HT-29 (cell line): ENCODE measurements around a stretch of chr16.

DNA sequence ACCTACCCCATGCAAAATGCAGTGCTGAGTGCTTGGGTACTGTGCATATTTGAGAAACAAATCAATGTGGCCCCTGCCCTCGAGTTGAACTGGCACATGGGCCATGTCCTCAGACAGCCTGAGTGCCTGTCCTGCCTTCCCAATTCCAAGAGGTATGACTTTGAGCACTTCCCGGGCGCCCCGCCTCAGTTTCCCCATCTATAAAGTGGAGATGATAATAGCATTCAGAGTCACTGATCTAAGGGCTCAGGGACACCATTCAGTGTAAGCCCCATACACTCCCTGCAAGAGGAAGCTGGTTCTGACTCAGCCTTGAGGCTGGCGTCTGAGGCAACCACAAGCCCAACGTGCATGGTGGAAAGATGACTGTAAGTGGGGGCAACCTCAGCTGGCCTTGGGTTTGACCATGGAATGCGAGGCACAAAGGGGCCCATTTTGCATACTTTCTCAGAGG, 6.0 kb upstream of the CIITA start:
- RAMPAGE, long total RNA: no peak

GRCh38 chr16:10931026-10931484, 11.2 kb downstream of the DEXI start:
- RAMPAGE, long total RNA: no peak

DNA sequence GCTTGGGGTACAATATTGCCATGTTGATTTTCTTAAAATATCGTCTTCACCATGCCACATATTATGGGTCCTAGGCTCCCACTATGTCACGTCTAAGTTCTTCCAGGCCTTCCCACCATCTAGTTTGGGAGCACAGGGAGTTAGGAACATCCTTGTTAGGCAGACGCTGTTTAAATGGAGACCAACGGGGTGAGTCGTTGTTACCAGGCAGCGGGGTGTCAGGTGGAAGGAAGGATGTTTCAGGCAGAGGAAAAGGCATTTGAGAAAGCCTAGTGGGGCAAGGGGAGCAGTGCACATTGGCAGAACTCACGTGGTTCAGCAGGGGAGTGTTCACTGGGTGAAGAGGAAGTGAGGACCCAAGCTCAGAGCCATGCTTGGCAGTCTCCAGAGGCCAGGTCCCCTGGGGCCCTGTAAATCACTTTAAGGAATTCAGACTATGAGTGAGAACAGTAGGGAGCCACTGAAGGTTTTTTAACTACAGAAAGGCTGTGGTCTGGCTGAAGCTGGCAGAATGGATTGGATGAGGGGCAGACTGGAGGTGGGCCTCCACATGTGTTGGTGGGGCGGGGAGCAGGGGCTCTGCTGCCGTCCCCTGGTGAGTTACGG, 5.0 kb downstream of the CLEC16A start:
- RAMPAGE, long total RNA: no peak

DNA sequence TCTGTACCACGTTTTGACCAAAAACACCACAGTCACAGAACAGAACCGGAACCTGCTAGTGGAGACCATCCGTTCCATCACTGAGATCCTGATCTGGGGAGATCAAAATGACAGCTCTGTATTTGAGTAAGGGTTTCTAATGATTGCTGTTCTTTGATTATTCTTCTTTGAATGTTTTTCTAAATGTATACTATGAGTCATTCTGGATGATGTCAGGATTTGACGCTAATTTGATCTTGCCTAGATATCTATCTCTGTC, 13.3 kb downstream of the CLEC16A start:
- RAMPAGE, long total RNA: no peak

DNA sequence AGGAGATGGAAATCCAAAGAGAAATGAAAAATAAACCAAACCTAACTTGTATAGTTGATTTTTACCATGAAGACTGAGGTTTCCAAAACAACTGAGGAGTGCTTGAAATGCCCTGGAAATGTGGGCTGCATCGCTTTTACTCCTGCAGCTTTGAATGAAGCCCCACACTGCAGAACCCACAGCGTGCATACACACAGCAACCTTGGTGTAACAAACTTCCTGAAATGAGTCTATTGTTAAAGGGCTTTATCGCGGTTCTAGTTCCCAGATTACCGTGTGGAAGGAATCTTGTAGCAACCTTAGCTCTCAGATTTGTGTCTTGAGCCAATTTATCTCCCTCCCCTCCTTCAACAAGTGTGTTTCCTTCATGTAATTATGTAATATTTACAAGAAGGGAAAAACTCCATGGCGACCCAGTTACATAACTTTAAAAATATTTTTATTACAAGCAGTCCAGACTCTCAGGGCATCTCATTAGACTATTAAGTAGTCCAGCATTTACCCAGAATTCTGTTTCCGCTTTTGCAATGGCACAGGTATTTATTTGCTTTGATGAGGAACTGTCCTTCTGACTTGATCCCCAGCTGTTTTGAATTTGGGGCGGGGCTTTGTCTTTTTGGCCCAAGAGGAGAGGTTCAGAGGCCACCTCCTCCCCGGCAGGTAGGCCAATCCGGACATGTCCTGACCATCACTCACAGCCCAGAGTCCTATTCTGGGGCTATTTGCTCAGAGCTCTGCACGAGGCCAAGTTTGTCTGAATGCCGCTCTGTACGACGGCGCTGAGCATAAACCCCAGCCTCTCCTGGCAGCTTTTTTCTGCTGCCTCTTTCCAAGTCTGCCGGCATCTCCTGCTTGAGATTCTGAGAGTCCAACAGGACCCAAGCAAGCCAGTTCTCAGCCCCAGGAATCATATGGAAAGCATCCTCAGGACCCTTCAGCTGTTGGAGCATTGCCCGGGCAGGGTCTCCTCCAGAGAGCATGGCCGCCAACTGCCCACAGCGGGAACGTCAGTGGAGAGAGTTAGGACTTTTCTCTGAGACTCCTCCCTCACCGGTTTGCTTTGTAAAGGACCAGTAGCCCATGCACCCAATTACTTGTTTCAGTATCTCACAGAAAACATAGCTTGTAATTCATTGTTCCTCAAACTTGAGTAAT, 35.6 kb downstream of the CLEC16A start:
- RAMPAGE, long total RNA: no peak

- RAMPAGE, long total RNA: no peak
Measured at GRCh38 chr16:10992751-10993317, 48.5 kb downstream of the CLEC16A start.

GRCh38 chr16:11007370-11008013, 63.1 kb downstream of the CLEC16A start:
- RAMPAGE, long total RNA: no peak

GRCh38 chr16:11076179-11076865, 132.0 kb downstream of the CLEC16A start:
- RAMPAGE, long total RNA: no peak

- RAMPAGE, long total RNA: no peak
Measured at GRCh38 chr16:11093917-11094670, 149.7 kb downstream of the CLEC16A start.

DNA sequence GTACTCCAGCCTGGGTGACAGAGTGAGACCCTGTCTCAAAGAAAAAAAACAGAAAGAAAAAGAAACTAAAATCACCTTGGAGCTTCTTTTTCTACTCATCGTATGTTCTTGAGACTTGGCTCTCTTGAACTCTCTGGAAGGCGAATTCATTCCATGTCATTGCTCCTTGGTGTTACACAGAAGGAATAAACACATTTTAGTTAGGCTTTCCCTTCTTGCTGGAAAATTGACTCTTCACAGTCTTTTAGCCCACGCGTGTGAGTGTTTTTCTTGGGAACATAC, 142.4 kb downstream of the SOCS1 start:
- RAMPAGE, long total RNA: no peak

GRCh38 chr16:11135311-11136176, 120.5 kb downstream of the SOCS1 start:
- RAMPAGE, long total RNA: no peak

- RAMPAGE, long total RNA: no peak
Measured at GRCh38 chr16:11201505-11202671, 54.1 kb downstream of the SOCS1 start.

DNA sequence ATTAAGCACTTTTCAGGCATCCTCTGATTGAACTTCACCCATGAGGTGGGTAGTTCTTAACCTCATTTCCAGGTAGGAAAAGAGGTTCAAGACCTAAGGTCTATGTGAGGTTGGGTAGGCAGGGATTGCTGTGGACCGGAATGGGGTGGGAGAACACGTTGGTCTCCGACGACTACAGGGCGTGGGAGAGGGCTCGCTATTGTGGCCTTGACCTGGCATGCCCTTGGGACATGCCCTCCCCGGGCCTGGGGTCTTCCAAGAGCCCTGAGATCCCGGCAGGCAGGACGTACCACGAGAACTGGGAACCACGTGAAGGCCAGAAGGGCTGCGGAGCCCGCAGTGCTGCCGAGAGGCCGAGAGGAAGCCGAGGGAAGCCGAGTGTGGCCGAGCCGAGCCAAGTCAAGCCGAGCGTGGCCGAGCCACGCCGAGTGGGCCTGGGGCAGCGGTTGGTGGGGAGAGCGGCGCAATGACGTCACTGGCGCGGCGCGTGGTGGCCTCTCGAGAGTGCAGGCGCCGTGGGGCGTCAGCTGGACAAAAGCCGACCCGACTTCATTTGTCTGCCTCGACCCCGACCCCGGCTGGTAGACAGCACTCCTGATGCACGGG, 6.8 kb downstream of the SOCS1 start:
- RAMPAGE, long total RNA: no peak

DNA sequence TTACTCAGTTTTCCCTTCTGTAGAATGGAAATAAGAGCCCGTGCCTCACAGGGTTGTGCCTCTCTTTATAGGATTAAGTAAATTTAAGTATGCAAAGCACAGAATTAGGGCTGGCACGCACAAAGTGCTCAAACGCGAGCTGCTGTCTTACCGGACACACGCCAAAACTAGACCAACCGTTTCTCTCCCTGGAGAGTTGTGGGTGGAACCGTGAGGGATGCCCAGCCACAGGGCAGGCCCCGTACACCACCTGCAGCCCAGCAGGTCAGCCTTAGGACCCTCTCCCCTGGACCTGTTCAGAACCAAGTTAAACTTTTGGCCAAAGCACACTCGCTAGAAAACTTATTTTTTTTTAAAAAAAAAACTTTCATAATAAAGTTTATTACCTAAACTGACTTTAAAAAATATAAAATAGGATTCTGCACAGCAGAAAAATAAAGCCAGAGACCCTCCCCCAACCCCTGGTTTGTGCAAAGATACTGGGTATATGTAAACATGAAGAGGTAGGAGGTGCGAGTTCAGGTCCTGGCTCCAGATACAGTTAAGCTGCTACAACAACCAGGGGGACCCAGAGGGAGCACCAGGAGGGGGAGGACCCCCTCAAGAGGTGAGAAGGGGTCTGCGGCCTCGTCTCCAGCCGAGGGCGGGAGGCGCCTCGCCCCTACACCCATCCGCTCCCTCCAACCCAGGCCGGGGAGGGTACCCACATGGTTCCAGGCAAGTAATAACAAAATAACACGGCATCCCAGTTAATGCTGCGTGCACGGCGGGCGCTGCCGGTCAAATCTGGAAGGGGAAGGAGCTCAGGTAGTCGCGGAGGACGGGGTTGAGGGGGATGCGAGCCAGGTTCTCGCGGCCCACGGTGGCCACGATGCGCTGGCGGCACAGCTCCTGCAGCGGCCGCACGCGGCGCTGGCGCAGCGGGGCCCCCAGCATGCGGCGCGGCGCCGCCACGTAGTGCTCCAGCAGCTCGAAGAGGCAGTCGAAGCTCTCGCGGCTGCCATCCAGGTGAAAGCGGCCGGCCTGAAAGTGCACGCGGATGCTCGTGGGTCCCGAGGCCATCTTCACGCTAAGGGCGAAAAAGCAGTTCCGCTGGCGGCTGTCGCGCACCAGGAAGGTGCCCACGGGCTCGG, 1.6 kb downstream of the SOCS1 start:
- RAMPAGE, long total RNA: no peak

DNA sequence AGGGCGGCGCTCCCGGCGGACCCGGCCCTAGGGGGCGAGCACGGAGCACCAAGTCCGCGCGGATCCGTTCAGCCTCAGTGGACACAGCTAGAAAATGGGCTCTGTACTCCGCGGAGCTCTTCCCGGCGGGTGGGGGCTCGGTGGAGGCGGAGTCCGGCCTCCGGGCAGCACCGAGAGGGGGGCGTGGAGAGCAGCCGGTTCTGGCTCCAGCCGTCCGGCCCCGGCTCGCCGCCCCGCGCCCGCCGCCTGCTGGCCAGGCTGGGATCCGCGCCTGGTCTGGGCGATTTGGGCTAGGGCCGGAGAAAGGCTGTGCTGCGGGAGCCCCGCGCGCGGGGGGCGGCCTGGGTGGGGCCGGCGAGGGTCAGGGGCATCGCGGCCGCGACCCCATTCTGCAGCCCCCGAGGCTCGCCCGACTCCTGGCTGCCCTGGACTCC, 385 bp downstream of the SOCS1 start:
- RAMPAGE, long total RNA: no peak

- RAMPAGE, long total RNA: no peak
Measured at GRCh38 chr16:11354665-11355701, 9.7 kb downstream of the RMI2 start.

DNA sequence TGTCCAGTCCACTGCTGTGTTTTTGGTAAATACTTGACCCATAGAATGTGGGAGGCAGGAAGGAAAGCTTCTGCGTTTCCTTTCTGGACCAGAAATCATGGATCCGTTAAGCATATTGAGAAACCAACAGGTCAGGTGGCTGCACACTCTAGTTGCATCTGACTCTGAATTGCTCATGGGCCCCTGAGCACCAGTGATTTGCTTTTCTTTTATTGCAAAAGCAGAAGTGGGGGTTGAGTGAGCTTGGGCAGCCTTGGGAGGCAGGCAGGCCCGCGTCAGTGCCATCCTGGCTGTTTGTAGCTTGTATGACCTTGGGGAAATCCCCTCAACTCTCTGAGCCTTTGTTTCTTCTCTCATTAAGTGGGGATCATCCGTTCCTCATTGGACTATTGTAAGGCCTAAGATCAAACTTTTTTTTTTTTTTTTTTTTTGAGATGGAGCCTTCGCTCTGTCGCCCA, 25.3 kb downstream of the RMI2 start:
- RAMPAGE, long total RNA: no peak

DNA sequence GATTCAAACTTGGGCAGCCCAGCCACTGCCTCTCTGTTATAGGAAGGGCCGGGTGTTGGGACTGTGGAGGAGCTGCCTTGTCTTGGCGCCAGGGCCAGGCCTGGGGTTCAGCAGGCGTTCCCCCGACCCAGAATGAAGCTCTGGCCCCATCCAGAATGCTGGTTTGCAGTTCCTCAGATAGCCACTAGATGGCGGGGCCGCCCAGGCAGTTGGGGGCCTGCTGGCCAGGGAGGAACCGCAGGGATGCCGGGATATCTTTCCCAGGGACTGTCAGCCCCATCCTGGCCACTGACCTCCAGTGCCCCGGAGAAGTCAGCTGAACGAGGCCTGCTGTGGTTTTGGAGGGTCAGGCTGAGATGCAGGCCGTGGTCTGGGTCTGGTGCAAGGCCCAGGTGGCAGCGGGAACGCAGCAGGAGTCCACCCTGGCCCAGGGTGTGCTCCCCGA, 51.0 kb downstream of the RMI2 start:
- RAMPAGE, long total RNA: no peak

GRCh38 chr16:11493578-11493918, 33.5 kb downstream of the ENSG00000188897 start:
- RAMPAGE, long total RNA: no peak

GRCh38 chr16:11497131-11497943, 29.7 kb downstream of the ENSG00000188897 start:
- RAMPAGE, long total RNA: no peak